SJSA1 (cell line): Measurements from ENCODE around the gene ANGPTL1.

- RAMPAGE, long total RNA: no peak
These were observed 1.9 kb downstream of the KIAA0040 start for GRCh38 chr1:175190422-175191302.

- RAMPAGE, long total RNA: no peak
These were observed 8.4 kb upstream of the KIAA0040 start for GRCh38 chr1:175200554-175201890.

- RAMPAGE, long total RNA: no peak
These were observed 226.4 kb upstream of the KIAA0040 start for GRCh38 chr1:175419014-175419438.

DNA sequence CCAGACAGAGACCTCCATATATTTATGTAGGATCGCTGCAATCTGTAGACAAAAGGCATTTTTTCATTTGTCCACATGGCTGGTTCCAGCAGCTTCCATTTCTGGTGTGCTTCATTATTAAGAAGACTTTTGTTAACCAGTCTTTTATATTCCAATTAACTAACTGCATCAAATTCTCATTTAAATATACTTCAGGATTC lies 224.9 kb upstream of the TNR start:
- RAMPAGE, long total RNA: no peak

- RAMPAGE, long total RNA: no peak
These were observed 228.6 kb downstream of the PAPPA2 start for GRCh38 chr1:176691645-176691964.

- RAMPAGE, long total RNA: no peak
These were observed 836 bp upstream of the RASAL2 start for GRCh38 chr1:178093034-178093501.

GRCh38 chr1:178100702-178101245 lies 6.9 kb downstream of the RASAL2 start:
- RAMPAGE, long total RNA: no peak

- RAMPAGE, long total RNA: no peak
These were observed 185.4 kb downstream of the CLEC20A start for GRCh38 chr1:178311245-178311881.

DNA sequence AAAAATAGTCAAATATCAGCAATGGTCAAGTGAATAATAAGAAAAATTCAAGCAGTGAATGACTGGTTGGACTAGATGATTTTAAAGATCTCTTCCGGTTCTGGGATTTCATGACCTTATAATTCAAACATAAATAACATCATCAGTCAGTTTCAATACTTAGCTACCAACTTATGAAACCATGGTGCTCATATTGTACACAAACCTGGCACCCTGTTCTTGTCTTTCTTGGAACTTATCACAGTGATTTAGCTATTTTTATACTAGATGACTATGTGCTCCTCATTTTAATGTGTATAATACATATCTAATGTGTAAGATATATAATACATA lies 157.0 kb downstream of the CLEC20A start:
- RAMPAGE, long total RNA: no peak

- RAMPAGE, long total RNA: no peak
These were observed 20.1 kb downstream of the CLEC20A start for GRCh38 chr1:178476448-178477312.

DNA sequence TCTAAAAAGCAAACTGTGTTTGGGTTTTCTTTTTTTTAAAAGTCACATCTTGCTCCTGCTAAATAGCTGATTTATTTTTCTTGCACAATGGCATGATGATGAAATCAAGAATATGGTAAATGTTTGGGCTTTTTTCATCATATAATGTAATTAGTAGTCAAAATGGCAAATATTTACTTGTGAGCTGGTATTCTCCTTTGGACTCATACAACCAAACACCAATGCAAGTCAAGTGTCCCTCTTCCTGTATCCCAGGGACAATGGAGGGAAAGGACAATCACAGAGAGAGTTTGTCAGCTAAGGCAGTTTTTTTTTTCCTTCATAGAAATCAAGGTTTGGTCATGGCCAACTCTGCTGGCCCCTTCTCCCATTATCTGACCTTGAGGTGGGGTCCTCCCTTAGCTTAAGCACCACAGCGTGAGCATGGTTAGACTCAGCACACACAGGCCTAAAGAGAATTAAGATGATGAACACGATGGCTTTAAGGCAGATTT lies 94.6 kb upstream of the RALGPS2 start:
- RAMPAGE, long total RNA: no peak

DNA sequence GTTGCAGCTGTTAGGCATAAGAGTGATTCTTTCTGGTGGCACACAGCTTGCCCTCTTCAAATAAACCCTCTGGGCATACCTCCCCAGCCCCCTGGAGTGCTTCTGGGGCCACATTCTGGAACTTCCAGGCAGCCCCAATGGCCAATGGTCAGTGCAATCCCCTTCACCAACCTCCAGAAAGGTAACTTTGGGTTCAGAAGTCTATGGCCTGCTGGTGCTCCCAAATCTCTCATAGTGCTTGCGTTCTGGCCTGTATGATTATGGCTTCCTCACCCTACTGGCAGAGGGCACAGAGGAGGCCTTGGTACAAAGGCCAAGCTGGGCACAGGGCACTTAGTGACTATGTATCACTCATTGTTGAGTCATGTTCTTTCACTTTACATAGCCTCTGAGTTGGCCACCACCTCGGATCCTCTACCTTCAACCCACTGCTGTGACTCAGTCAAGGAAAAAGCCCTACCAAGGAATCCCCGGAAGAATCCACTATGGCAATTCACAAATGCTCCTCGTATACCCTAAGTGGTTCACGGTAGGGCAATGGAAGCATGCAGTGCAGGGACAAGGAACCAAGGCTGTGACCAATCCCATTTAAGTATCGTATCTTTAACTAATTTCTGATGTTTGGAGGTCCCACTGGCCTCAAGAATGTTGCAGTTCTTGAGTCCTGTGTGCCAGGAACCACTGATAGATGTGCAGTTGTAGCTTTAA lies 71.9 kb upstream of the RALGPS2 start:
- RAMPAGE, long total RNA: no peak

DNA sequence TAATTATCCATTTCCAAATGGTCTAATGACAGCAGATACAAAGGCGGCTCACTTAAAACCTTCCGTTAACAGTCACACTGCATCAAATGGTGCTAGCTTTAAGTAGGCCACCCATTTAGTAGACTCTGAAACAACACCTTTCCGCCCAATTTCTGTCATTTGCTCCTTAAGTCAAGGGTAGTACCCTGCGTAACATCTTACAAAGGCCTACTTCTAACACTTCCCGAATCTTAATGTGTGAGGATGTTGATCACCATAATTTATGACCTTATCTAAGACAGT lies 687 bp upstream of the RALGPS2 start:
- RAMPAGE, long total RNA: no peak

- RAMPAGE, long total RNA: no peak
These were observed at the start of gene ANGPTL1 for GRCh38 chr1:178870793-178871648. Gene ANGPTL1, minus strand, starts transcription at chr1:178871077.

DNA sequence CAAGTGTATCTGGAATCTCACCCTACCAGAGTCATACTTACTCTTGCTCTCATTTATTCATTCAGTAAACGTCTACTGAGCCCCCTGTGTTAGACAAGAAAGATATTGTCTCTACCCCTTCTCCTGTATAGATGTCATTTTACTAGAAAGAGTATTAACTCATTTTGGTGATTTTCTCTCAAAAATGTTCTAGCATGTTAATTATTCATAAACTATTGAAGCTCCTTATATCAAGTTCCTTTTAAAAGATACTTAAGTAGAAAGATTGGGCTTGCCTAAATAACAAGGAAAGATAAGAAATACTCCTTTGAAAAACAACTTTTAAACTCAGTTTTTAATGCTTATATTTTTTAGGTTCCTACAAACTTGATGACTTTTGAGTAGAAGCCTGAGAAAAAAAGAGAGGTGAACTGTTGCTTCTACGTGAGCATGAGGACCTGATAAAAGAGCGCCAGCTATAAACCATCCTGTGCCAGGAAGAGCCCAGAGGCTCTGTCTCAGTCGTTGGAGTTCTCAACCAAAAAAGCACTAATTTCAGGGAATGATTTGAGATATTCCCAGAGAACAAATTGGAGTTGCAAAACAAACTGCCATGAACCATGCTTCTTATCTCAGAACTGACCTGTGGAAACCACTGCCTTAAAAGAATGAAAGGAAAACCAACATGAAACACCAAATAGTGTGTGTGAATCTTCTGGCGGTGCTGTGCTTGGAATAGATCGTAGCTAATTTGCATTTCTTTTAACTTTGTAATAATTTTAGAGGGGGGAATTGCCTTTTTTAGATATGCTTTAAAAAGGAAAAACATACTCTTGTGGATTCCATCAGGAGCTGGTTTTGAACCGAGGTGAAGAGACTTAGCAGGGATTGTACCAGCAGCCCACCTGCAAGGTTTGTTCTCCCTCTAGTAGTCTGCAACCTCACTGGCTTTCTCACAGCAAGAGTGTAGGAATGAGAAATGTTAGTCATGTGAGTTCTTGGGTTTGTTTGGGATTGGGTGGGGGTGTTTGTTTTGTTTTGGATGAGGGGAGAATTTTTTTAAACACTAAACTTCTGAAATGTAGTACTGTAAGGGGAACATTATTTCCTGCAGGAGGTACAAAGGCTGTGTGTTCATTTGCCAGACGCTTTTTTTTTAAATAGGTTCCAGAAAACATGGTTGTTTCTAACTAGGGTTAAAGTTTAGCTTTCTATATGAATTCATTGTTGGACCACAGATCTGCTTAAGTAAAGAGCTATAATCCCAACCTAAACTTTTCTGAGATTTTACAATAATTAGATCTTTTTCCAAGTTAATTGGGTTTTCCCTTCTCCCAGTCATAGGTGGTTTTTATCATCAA lies 45.6 kb upstream of the ANGPTL1 start:
- RAMPAGE, long total RNA: no peak

DNA sequence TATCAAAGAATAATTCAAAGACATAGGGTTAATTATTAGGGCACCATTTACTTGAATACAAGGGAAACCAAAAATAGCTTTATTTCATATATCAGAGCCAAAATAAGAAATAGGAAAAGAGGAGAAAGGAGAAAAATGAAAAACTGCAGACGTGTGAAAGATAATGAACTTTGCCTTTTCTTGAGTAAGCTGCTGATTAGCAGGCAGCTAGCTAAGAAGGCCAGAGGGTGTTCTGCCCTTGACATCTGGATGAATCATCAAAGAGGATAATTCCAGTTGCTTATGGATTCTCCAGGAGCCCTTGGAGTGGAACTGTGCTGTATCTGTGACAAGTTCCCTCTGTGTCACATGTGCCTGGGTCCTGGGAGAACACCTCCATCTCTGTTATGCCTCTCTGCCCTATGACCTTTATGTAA lies 7.9 kb upstream of the FAM20B start:
- RAMPAGE, long total RNA: no peak

DNA sequence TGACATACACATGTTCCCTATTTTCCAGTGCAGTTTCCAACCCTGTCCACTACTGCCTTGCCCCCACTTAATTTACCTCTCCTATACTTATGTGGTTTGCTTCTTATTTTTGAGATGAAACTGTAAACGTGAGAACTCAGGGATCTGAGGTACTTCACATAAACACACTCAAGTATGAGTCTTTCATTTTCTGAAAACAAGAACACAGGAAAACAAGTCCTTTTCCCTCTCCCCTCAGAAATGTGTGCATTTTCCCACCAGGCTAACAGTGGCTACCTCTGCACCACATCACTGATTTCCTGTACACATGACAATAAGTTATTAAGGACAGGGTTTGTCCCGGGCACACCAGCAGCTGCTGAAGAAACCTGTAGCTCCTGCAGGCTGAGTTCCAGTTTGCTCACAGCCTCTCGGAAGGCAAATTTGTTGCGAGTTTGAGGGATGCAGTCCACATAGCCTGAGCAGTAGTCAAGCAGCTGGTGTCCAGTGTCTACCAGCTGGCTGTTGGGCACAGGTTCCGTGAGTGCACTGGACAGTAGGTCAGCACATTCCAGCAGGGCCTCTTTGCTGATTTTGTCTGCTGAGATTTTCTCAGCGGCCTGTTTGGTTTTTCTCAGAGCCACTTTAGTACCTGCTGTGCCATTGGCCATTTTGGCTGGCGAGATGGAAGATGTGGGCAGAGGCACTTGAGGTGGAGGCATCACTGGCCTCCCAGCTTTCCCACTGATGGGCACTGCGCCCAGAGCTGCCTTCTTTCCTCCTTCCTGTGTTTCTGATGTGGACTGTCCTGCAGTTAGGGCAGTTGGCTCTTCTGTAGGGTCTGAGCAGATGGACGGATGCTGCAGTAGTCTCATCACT lies 25.8 kb downstream of the TOR3A start:
- RAMPAGE, long total RNA: no peak

- RAMPAGE, long total RNA: no peak
These were observed 5.3 kb upstream of the TDRD5 start for GRCh38 chr1:179586070-179587056.

GRCh38 chr1:179864621-179865741 lies 12.6 kb downstream of the TOR1AIP2 start:
- RAMPAGE, long total RNA: no peak

- RAMPAGE, long total RNA: no peak
These were observed 9.7 kb downstream of the TOR1AIP2 start for GRCh38 chr1:179867784-179868405.